ENCODE measurements around the gene CDHR4.

DNA sequence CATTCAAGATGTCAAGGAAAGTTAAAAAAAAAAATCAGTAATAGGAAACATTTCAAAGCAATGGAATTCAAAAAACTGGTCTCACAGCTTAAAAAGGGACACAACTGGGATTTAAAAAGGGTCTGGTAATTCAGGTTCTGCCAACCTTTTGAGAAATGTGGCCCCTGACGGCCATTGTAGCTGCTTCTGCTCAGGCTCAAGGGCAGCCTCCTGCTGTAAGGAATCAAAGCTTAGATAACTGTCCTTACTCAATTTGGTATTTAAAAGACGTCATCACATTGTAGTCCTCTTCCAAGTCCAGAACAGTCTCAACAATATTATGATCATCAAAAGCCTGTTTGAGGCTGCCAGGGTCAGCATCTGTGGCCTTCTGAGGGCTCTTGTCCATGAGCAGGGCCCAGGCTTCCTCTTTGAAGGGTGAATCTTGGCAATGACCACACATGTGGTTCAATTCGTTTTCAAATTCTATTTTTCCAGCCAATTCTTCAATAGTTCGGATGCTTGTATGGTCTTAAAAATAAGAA, 6.0 kb downstream of the C3orf62 start:
- RRBS, result no CpG with 5 or more reads among the region's 4 CpGs

DNA sequence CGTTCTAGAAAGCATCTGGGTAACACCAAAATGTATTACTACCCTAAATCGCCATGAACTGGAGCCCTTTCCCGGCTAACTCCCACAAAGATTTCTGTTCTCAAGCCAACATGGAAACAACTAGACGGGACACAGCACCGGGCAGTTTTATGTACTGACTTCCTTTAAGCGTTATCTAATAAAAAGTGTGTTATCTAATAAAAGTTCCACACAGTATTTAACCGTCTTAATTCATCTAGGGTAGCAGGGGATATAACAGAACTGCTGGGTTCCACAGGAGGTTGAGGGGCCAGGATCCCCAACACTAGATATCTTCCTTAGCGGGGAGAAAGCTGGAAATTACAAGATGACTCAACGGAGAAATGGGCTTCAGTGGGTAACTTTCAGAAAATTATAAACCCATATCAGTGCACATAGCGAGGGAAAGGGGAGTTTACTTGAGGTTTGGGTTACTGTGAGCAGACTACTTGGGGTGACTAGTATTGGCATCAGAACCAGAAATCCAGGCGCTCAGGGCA, 442 bp upstream of the C3orf62 start:
- RRBS, result 8% methylated on average over 3 of the region's 11 CpGs

- RRBS, result no CpG with 5 or more reads among the region's 9 CpGs
These were observed 17.3 kb upstream of the C3orf62 start for GRCh38 chr3:49294308-49294788.

DNA sequence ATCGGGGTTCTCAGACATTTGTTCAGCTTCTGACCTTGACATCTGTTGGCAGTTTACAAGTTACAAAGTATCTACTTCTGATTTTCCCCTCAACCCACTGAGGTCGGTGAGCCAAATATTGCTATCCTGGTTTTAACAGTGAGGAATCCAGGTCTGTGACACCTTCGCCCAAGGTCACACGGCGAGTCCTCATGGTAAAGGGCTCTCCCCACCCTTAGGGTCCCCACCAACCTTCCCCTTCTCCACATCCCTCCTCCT, 494 bp downstream of the USP4 start:
- RRBS, result no CpG with 5 or more reads among the region's 5 CpGs

DNA sequence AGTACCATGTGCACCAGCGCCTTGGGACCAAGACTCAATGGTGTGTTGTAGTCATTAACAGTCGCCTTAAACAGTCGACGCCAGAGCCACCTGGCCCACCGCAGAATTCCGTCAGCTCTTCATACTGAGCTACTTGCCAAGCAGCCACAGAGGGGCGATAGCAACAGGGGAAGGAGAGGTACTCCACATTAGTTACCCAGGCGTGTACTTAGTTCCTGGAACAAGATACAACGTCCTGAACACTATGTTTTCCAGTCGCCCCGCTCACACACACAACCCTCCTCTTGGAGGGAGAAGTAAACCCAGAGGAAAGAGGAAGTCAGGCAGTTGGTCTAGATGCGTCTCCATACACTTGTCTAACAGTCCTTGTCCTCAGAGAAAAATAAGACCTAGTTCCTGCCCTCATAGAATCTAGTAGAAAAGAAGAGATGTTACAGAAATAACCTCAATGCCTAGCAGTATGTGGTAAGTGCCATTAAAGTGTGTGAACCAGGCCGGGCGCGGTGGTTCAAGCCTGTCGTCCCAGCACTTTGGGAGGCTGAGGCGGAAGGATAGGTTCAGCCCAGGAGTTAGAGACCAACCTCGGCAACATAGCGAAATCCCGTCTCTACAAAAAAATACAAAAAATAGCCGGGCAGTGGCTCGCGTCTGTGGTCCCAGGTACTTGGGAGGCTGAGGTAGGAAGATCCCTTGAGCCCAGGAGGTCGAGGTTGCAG, 887 bp upstream of the USP4 start:
- RRBS, result no CpG with 5 or more reads among the region's 24 CpGs

- RRBS, result no CpG with 5 or more reads among the region's 4 CpGs
These were observed 5.8 kb downstream of the GPX1 start for GRCh38 chr3:49352244-49352884.

DNA sequence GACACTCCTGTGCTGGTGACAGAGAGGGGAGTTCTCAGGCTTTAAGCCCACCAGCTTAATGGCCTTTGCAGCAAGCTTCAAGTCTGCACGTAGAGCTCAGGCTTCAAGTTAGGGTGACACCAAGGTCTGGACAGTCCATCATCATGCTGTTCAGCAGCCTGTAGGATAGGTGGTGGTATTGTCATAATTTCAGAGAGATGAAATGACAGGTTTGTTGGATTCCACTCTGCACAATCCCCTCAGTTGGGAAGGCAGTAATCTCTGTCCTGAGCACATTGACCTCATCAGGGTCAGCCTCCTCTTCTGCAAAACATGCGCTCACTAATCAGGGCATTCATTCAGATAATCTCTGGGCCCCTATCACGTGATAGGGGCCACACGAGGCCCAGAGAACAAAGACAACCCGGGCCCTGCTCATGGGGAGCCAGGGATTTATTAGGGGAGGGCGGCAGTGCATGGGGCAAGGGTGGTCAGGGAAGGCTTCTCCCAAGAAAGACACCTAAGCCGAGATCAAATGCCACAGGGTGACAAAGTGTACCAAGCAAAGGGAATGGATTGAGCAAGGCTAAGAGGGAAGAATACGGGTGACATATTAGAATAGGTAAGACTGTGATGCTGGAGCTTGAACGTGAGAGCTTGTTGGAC, 1.1 kb downstream of the TCTA start:
- RRBS, result no CpG with 5 or more reads among the region's 9 CpGs

DNA sequence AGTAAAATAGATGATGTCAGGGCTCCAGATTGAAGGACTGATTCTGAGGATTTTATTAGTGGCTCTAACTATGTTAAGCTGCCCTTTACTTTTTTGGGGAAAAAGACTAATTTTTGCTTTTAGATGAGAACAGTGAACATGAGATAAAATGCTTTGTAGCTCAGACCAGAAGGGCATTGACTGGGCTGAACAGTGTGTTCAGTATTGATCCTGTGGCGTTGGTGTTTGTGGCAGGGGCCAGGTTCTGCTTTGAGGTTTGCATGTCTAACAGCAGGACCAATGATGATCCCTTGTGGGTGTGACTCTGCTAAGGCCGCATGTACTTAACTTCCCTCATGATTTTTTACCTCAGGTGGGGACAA, 34.5 kb upstream of the BSN start:
- RRBS, result no CpG with 5 or more reads among the region's 2 CpGs

DNA sequence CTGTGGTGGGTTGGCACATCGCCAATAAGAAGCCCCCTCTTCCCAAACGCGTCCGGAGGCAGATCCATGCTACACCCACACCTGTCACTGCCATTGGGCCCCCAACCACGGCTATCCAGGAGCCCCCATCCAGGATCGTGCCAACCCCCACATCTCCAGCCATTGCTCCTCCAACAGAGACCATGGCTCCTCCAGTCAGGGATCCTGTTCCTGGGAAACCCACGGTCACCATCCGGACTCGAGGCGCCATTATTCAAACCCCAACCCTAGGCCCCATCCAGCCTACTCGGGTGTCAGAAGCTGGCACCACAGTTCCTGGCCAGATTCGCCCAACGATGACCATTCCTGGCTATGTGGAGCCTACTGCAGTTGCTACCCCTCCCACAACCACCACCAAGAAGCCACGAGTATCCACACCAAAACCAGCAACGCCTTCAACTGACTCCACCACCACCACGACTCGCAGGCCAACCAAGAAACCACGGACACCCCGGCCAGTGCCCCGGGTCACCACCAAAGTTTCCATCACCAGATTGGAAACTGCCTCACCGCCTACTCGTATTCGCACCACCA, 22.8 kb upstream of the BSN start:
- RRBS, result no CpG with 5 or more reads among the region's 23 CpGs

GRCh38 chr3:49647598-49648175, 26.5 kb upstream of the APEH start:
- RRBS, result no CpG with 5 or more reads among the region's 5 CpGs

DNA sequence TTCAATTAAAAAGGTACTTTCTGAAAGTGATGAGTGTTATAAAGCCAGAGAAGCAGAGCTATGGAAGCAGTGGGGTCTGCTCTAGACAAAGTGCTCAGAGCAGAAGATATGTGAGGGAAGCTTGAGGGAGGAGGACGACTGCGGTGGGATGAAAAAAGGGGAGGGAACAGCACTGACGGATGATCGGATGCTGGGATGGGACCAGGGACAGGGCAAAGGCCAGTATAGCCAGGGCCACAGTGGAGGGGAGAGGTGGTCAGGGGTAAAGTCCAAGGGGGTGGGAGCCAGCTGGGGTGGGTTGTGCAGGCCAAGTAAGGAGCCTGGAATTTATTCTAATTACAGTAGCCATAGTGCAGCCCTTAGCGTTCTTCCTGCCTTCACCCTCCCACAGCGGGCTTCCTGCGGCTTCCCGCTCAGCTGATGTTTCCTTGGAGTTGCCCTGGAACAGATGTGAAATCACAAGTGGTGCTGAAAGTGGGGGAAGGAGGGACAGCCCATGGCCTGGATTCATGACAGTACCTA, 7.6 kb upstream of the APEH start:
- RRBS, result no CpG with 5 or more reads among the region's 8 CpGs

DNA sequence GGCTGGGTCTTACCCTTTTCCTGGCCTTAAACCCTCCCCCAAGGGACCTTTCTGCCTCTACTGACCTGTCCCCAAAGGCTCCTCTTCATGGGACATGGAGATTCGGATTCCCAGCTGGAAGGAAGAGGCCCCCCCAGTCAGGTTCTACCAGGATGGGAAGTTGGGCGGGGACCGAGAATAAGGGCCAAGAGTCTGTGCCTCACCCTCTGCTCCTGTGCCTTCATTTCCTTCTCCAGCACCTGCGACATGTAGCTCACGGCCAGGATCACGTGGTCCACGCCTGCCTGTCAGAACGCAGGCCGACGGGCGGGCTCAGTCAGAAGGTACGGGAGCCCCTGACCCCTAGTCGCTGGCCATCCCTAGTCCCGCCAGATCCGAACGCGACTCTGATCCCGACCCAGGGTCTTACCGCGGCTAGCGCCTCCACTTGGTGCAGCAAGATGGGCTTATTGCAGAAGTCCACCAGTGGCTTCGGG, 524 bp downstream of the GMPPB start:
- RRBS, result no CpG with 5 or more reads among the region's 22 CpGs

- RRBS, result no CpG with 5 or more reads among the region's 7 CpGs
These were observed at the start of gene CDHR4 for GRCh38 chr3:49799525-49800285. TSS of gene CDHR4 (minus strand) at chr3:49799873.

DNA sequence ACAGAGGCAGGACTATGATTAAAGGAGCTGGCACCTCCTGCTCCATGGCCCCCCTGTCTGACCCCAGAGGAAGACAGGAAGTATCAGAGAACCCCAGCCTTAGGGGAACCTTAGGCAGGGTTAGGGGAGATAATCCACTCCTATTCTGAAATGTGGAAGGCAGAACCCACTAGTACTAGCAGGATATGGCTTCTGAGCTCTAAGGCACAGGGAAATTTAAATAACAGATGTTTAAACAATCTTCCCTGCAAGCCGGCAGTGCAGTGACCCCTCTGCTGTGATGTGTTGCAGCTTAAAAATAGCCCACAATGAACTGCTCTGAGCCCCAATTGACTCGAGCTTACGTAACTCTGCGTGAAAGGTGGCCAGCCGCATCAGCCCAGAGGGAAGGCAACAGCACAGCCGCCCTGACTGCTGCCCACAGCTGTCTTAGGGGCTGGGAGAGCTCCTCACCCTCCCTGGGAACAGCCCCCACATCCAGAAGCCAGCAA, 12.4 kb upstream of the CAMKV start:
- RRBS, result no CpG with 5 or more reads among the region's 6 CpGs

GRCh38 chr3:50124780-50125756, 30.1 kb upstream of the SEMA3F start:
- RRBS, result no CpG with 5 or more reads among the region's 21 CpGs

DNA sequence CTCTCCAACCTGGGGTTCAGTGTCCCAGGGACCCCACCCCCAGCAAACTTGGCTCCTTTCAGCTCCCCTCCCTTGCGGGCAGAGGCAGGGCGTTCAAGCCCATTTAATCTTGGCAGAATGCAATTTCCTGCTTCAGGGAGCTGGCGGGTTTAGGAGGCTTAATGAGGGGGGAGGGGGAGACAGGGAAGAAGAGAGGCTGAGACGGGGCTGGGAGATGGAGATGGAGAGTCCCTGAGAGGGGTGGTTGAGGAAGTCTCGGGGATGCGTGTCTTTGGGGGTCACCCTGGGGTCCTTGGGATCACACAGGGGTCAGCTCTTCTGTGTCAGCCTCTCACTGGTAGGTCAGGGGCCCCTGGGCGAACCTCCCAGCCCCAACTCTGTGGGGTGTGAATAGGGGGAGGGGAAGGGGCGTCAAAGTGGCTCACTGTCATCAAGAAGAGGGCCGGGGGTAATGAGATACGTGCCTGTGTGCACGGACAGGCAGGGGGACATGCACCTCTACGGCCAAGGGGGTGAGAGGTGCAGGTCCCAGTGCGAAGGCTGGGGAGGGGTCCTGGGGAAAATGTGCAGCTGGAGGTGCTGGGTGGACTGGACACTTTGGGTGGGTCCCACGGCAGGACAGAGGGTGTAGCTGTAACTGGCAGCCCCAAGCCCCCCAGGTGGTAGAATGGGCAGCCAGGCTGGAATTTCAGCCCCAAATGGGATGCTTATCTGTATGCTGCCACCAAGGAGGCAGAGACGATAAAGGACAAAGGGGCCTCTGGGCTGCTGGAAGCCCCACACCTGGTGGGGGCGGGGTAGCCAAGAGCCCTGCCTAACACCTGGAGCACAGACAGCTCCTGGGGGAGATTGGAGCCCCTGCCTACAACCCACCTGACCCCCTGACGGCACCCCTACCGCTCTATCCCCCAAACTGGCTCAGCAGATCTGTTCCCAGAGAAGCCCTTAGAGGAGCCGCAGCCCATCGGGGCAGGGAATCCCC, 16.2 kb upstream of the SEMA3F start:
- RRBS, result no CpG with 5 or more reads among the region's 20 CpGs

DNA sequence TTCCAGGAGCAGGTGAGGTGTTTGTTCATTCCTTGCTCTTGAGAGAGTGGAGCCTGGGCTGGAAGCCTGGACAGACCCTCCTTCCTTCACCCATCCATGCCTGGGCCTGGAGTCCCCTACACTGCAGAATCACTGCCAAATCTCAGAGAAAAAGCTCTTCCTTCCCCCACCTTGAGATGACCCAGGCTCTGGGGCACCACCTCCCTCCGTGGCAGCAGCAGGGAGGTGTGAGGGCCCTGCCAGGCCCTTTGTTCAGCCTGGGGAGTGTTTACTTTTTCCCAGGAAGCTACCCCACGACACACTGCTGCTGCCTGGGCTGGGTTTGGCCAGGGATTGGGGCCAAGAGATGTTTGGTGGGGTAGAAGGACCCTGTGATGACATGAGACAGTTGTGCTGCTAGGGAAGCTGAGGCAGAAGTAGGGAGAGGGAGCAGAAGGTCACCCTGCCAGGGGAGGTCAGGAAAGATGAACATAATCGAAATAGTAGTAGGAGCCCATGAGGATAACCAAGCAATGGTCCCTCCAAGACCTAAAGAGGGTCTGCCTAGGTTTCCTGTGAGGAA, 7.4 kb downstream of the SEMA3F start:
- RRBS, result no CpG with 5 or more reads among the region's 3 CpGs

GRCh38 chr3:50173624-50174229, 17.7 kb upstream of the GNAT1 start:
- RRBS, result no CpG with 5 or more reads among the region's 18 CpGs

- RRBS, result no CpG with 5 or more reads among the region's 4 CpGs
These were observed 4.8 kb downstream of the GNAT1 start for GRCh38 chr3:50196258-50196599.

DNA sequence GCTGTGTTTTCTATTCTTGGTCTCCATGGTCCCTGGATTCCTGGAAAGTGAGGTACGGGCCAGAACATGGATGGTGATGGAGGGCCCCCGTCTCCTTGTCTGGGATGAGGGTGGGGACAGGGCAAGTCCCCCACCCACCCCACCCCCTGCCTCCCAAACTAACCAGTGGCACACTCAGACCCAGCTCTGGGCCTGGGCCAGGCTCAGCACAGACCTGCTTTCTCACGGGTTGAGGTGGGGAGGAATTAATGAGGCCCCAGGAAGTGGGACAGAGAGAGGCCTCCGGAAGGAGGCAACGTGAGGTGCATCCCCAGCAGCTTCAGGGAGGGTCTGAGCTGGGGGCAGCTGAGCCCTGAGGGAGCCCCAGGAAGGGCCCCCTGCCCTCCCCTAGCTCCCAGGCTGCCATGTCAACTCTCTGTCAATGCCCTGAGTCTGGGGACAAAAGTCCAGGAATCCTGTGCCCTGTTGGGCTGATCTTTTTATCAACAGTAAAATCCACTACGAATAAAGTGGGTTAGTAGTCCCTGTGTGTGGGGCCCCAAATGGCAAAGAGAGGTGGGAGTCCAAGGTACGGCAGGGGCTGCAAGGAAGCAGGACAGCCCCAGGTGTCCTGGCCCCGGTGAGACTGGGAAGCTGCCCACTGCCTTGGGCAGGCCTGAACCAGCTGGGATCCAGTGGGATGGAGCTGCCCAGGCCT, 14.9 kb upstream of the GNAI2 start:
- RRBS, result no CpG with 5 or more reads among the region's 8 CpGs